Bronchial lymph node (tissue), 1 donor: ENCODE measurements around a stretch of chr10.

DNA sequence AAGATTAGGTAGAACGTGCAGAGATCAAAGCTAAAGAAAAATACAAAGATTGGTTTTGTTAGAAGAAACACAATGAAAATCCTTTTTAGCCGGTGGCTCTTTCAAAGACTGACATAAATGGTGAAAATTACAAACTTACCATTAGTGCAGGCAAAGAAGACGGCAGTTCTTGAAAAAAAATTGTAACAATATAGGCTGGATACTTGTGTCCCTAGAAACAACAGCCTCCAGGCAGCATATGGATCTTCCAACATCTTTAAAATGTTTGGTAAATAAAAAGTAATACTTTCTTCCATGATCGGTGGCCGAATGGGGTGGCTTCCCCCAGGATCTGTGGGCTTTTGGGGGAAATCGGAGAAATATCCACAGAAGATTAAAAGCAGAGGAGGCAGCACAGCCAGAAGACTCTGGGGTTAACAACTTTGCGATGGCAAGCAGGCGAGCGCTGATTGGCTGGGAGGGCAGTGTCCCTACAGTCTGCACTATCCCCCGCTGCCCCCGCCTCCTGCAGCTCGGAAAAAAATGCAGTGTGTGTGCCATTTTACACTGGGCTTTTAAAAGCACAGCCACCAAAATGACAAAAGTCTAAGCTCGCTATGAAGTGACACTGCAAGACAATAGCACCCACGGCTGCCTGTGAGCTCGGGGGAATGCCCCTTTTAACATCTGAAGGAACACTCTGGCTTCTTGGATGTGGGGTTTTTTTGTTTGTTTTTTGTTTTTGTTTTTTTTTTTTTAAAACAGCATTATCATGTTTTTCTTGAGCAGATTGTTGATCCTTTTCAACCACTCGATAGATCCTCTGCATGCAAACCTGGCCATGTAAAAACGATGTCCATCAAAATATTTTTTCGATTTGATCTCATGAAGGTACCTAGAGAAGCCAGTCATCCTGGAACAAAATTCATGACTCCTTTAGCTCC, 31.7 kb upstream of the EPC1 start:
- PRO-cap = bidirectional peak, plus-strand start at position 539 of the sequence, minus-strand start at position 343 of the sequence

DNA sequence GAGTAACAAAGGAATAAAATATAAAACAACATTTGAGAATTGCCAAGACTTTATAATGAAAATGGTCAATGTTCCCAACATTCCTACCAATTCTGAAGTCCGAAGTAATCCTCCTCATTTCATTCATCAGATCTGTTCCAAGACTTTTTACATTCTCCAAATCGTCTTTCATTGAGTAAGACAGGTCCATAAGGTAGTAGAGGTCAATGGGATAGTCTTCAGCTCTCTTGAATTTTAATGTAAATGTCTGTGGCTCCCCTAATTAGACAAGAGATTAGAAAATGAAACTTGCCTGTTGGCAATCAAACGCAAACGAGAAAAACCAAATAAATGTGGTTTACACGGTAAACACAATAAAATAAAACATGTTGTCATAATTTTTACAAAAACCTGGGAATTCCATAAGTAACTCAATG, 30.0 kb downstream of the ITGB1 start:
- PRO-cap = no peak

- PRO-cap = no peak
Observed at GRCh38 chr10:32956057-32956740, 1.8 kb downstream of the ITGB1 start.

- PRO-cap = unidirectional peak, minus-strand start at chr10:32959737
Observed at GRCh38 chr10:32959687-32960528, 1.9 kb upstream of the ITGB1 start.

DNA sequence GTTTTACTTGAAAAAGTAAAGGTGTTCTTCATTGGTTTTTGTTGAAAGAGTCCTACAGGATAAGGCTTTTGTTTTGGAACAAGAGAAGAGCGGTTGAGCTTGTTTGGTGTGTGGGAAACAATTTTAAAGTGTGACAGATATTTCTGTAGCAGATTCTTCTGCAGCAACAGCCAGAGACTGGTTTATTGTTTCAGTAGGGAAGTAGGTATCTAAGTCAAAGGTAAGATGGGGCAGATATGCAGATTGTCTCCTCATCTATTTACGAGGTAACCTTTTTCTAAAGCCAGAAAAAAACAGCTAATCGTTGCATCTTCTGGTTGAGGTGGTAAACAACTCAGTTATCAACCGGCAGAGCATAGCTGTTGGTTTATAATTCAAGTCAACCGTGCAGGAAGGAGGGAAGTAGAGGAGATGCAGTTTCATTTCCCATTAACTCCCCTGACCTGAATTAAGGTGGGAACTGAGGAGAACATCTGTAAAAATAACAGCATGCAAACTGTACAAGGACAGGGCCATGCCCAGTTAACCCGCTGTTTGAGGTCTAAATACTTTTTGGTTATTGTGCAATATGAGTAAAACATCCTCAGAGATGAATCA, 156.4 kb upstream of the ITGB1 start:
- PRO-cap = bidirectional peak, plus-strand start at position 337 of the sequence, minus-strand start at position 179 of the sequence

GRCh38 chr10:33133922-33134784, 176.1 kb upstream of the ITGB1 start:
- PRO-cap = bidirectional peak, plus-strand start at chr10:33134406, minus-strand start at chr10:33134176

- PRO-cap = no peak
Observed at GRCh38 chr10:33150786-33151409, 183.6 kb downstream of the NRP1 start.

DNA sequence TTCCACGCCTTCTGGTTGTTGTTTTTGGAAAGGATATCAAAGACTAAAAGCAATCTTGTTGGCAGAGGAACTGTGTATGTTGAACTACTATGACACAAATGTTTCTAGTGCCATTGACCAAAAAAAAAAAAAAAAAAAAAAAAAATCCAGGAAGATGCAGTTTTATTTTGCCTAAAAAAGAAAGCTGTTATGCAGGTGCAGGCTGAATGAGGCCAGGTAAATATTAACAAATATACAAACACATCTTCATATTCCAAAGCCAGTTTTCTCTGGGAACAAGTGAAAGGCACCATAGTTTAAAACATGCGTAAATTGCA, 73.6 kb downstream of the NRP1 start:
- PRO-cap = no peak

GRCh38 chr10:33365698-33366202, 31.3 kb upstream of the NRP1 start:
- PRO-cap = no peak

DNA sequence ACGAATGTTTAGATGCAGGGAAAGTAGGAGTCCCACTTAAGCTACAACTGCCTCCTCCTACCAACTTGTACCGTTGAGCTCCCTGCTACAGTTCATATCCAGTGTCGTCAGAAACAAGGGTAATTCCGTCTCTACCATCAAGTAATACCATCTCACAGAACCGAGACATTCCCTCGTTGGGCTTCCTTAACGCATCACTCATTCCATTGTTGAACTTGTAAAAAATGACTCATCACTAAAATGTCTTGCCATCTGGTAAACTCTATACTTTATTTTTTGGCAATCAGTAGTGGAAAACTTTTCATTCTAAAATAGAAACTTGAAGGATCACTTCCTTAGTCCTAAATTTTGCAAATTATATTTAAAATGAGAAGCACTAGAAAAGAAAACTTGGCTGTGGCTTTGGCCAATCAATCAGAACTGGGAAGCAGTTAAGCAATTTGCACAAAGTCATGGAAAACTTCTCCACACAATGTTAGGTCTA, 288.3 kb downstream of the PARD3 start:
- PRO-cap = no peak

- PRO-cap = no peak
Observed at GRCh38 chr10:34801023-34801445, 14.1 kb downstream of the PARD3 start.

GRCh38 chr10:34816143-34817045, 1.3 kb upstream of the PARD3 start:
- PRO-cap = no peak

- PRO-cap = no peak
Observed at GRCh38 chr10:34941697-34942322, 126.7 kb upstream of the PARD3 start.

DNA sequence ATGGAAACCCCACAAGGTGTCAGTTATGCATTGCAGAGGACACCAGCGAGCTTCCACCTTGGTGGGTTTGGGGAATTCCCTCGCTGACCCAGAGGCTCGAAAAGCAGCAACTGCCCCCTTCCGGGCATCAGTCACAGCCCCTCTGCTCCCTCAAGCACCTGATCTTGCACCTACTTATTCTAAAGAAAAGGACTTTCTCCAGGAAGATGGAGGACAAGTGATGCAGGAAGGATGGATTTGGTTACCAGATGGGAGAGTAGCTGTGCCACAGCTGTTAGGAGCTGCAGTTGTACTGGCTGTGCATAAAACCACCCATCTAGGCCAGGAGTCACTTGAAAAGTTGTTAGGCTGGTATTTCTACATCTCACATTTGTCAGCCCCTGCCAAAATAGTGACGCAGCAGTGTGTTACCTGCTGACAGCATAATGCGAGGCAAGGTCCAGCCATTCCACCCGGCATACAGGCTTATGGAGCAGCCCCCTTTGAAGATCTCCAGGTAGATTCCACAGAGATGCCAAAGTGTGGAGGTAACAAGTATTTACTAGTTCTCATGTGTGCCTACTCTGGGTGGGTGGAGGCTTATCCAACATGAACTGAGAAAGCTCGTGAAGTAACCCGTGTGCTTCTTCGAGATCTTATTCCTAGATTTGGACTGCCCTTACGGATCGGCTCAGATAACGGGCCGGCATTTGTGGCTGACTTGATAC, 116.4 kb downstream of the CUL2 start:
- PRO-cap = no peak

DNA sequence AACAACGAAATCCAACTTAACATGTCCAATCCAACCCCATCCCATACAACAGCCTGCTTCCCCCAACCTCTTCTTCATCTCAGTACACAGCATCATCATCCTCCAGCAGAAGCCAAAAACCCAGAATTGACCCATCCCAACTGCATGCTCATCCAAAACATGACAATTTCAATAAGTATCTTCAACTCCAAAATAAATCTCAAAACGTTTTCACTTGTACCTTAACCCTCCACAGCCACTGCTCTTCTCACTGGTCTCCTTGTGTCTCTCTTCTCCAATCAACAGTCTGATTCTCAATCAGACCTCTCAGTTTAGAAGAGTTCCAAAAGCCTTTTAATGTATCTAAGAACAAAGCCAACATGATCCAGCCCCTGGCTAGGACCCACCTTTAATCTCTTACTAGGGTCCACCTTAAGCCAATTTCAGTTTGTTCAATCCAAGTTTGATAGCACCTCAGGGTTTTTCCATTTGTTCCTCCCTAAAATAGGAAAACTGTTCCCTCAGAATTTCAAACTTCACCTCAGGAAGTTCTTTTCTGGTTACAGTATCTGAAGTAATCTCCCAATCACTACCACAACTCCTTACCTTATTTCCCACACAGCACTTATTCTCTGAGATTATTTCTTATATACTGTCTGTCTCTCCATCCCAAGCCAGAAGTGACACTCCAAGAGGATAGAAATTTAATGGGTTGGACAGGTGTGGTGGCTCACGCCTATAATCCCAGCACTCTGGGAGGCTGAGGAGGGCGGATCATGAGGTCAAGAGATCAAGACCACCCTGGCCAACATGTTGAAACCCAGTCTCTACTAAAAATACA, 2.4 kb downstream of the CUL2 start:
- PRO-cap = no peak

- PRO-cap = no peak
Observed at GRCh38 chr10:35331793-35332433, 4.4 kb upstream of the CCNY start.

DNA sequence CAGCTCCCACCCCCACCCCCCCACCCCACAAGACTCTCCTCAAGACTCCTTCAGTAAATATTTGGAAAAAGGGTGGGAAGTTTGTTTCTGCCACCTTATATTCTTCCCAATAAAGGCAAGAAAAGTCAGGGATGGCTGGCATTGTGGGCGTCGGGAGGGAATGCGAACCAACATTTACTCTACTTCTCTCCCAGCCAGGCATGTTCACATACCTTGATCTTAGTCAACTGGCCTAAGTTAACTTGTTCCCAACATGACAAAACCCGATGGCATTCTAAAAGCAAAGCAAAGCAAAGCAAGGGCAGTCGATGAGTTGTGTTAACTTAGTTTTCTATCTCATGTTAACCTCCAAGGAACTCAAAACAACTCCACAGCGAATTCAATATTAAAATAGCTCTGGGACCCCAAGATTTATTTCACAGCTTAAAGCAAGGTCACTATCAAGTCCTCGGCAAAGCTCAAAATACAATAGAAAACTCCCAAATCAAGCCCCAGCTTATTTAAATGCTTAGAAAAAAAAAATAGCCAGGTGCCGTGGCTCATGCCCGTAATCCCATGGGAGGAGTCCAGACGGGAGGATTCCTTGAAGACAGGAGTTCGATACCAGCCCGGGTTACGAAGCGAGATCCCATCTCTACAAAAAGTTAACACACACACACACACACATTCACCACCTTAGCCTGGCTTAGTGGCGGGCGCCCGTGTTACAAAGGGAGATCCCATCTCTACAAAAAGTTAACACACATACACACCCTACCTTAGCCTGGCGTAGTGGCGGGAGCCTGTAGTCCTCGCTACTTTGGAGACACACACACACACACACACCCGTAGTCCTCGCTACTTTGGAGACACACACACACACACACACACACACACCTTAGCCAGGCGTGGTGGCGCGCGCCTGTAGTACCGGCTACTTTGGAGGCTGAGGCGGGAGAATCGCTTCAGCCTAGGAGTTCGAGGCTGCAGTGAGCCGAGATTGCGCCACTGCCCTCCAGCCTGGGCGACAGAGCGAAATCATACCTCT, 944 bp upstream of the CCNY start:
- PRO-cap = no peak

DNA sequence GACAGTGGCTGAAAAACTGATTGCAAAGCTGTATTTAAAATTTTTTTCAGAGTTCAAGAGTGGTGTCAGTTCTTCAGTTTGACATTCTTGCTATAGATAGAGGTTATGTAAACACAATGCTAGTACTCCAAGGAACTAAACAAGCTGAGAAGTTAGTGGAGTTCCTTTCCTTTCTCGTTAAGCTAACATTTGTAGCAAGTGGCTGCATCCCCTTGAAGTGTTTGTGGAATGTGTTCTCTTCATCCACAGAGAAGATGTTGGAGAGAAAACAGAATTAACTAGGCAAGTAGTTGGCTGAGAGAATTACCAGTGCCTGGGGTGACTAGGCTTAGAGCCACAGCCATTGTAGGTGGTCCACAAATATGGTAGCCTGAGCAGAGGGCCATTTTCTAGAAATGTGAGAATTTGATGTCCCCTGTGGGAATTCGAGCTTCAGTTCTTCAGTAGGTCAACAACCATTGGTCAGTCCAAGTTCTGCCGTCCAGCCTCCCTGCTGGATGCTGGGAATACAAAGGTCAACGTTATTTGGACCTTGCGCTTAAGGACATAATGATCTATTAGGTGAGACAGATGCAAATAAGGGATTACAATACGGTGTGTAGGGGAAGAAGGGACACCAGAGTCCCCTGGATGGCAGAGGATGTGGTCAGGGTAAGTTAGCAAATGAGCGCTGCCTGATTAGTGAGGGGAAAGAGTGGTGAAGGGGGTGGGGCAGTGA, 16.0 kb downstream of the CCNY start:
- PRO-cap = no peak

DNA sequence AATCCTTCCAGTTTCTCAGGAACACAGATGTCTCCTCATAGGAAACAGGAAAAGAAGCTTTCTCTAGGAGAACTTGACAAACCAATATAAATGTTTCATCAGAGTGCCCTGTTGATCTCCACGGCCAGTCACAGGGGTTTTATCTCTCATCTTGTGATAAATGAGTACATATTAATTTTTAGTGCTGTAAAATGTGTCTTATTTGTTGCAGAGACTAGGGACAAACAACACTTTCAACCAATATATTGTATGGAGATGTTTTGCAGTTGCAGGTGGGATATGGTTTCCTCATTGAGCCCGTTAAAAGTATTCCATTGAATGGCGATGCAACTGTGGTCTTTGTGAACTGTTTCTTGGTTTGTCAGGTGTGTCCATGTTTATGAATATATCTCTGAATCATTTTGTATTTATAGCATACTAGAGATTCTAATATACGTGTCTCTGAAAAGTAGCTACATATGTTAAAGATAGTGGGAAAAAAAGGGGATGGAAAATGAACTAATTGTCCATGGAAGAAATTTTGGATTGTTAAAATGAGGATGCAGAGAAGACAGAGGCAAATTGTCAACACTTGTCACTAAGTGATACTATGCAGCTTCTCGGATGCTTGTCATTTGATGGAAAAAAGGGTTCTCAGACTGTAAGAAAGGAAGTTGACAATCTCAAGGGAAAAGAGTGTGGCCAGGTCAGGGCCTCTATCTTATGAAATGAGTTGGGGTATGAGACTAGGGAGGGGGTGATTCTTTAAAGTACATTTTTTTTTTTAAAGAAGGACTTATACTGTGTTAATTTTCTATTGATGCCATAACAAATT, 38.2 kb downstream of the CCNY start:
- PRO-cap = no peak

DNA sequence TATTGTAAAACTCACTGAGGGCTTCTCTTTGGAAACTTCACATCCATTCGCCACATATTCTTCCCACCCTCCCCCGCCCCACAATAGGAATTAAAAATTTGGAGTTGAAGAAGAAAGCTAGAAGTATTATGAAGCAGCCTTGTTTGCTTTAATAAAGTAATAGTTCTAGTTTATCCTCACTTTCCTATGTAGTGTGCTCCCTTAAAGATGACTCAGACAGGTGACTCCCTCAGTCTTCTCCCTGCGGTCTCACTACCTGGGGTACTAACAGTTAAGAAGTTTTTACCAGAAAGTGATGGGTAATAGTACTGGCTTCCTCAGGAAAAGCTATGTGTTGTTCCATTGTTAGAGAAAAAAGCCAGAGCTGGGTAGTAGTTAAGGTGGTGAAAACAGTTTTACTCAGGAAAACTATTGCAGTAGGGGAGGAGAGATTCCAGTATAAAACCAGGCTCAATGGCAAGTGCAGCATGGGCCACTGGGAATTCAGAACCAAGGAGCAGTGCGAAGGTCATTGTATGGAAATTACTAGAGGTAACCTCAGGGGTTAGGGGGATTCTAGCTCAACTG, 58.7 kb downstream of the CCNY start:
- PRO-cap = no peak